SP-49 (cell line): ENCODE results near the gene OBSCN.

DNA sequence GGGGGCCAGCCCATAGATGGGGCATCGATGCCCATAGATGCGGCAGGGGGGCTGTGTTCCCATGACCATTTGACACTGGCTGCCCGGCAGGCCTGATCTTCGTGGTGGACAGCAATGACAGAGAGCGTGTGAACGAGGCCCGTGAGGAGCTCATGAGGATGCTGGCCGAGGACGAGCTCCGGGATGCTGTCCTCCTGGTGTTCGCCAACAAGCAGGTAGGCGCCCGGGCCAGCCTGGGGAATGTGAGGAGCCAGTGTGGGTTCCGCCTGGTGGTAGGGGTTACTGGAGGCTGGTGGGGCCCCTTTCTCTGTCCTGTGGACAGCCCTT, 5.7 kb downstream of the C1orf35 start:
- PRO-cap = no peak

DNA sequence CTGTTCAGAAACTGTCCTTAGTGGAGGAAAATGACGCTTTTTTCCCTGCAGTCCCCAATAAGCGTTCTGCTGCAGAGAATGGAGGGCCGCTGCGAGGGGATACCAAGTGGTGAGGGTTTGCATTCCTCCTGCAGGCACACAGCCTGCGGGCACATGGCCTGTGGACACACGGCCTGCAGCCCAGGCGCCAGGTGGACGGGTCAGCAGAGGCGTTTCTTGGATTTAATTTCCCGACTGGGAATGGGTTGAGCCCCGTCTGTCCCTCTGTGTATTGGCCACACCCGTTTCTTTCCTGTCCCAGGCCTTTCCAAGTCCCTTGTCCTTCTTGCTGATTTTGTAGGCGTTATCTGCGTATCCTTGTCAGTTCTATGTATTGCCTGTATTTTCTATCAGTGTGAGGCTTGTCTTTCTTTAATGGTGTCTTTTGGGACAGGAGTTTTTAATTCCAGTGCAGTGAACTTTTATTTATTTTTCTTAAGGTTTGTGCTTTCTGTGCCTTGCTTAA, 15.6 kb upstream of the OBSCN start:
- PRO-cap = no peak

- PRO-cap = no peak
Observed at GRCh38 chr1:228207538-228208337, at the start of gene OBSCN. TSS of gene OBSCN (plus strand) at chr1:228208044.

GRCh38 chr1:228212425-228213065, 4.7 kb downstream of the OBSCN start:
- PRO-cap = no peak

- PRO-cap = no peak
Observed at GRCh38 chr1:228379204-228379586, 27.4 kb downstream of the TRIM11 start.

GRCh38 chr1:228423393-228423988, 1.7 kb downstream of the H3-4 start:
- PRO-cap = no peak

GRCh38 chr1:228445649-228446694, 11.7 kb downstream of the H2AC25 start:
- PRO-cap = no peak

DNA sequence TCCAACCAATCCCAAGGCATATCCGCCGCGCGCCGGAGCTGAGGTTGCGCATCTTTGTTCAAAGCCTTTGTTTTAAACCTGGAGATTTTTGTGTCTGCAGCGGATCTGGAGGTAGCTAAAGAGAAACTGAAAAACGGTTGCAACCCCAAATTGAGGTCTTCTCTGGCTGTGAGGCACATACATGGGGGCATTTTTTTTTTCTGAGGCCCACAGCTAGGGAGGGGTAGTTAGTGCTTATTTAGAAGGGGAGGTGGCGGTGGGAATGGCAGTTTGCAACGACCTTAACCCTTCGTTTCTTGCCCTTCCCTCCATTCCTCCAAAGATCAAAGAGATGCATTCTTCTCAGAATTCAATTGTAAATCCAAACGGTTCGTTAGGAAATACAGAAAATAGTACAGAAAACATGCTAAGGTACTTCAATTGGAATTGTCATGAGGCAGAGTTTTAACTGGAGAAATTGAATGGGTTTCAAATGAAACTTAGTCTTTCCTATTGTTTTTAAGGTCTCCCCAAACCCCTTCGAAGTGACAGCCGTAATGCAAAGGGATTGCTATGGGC, 7.0 kb downstream of the H2BC26 start:
- PRO-cap = no peak

- PRO-cap = no peak
Observed at GRCh38 chr1:228471161-228471618, 13.3 kb downstream of the H2BC26 start.

- PRO-cap = no peak
Observed at GRCh38 chr1:228637614-228637995, 97.7 kb upstream of the RHOU start.

- PRO-cap = no peak
Observed at GRCh38 chr1:228681107-228681586, 54.1 kb upstream of the RHOU start.

GRCh38 chr1:228833820-228834221, 98.5 kb downstream of the RHOU start:
- PRO-cap = no peak

DNA sequence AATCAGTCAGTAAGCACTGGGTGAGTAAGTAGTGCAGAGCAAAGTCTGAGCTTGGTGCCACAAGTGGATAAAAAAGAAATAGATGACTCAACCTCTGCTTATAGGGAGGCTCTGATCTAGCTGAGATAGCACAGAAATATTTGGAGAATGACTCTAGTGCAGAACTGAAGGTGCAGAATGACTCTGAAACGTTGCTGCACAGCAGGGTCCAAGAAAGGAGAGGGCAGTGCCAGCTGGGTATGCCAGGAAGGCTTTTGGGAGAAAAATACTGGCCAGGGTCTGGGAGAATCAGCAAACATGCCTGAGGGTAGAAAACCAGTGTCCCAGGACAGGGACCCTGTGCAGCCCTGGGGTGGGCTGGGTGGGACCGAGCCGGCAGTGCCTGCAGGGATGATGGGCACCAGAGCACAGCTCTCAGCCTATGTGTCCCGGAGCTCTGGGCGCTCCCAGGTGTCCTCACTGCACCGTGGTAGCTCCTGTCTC, 126.1 kb downstream of the RHOU start:
- PRO-cap = no peak

DNA sequence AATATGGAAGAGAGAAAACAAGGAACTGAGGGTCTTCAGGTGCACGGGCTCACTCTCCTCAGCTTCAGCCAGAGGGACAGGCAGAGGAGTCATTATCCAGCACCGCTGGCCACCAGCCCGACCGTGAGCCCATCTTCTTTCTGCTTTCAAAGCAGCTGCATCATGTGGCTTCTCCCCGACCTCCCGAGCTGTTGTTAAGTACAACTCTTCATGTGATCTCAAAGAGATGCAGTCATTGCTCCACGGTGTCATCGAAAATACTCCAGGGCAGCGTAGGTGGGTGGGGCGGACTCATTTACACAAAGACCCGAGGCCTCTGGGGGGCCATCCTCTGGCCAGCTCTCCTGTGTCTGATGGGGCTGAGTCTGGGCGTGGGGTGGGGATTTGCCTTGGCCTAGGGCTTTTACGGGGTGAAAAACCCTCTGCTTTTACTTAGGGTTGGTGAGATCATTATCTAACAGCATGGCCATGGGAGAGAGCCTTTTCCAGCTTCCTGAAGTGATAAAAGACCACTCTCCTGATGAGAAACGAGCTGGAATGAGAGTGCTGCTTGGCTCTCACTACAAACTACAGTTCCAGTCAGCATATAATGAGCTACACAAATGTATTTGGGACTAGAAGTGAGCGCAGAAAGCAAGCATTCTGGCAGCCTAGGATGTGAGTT, 164.9 kb downstream of the RHOU start:
- PRO-cap = no peak

GRCh38 chr1:228920422-228920877, 185.2 kb downstream of the RHOU start:
- PRO-cap = no peak

GRCh38 chr1:228930508-228931182, 195.4 kb downstream of the RHOU start:
- PRO-cap = no peak

DNA sequence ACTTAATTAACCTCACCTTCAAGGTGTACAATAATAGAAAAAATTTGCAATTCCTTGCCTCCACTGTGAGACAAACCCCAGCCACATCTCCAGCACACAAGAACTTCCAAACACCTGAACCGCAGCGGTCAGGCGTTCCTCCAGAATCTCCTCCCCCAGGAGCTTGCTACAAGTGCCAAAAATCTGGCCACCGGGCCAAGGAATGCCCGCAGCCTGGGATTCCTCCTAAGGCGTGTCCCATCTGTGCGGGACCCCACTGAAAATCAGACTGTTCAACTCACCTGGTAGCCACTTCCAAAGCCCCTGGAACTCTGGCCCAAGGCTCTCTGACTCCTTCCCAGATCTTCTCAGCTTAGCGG, 213.0 kb downstream of the RHOU start:
- PRO-cap = no peak

- PRO-cap = no peak
Observed at GRCh38 chr1:229183661-229184659, 87.0 kb upstream of the RAB4A start.

- PRO-cap = no peak
Observed at GRCh38 chr1:229291143-229291650, 20.3 kb downstream of the RAB4A start.

DNA sequence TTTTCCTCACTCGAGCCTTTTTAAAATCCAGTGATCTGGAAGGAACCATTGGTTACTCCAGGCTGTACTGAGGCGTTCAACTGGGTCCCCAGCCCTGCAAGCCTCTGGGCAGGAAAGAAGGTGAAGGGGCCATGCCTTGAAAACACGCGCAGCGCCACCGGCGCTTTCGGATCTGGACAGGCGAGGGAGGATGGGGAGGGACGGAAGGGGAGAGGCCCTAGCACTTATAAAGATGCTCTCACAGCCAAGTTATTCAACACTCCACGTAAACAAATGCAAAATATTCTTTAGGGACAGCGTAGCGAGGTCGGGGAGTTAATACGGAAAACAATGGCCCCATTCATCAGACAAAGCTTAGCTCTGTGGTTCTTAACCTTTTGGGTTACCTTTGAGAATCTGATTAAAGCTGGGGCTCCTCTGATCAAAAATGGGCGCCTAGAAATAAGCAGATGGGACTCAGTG, 1.5 kb downstream of the CCSAP start:
- PRO-cap = no peak